Epithelial cell of alveolus of lung (primary cell): ENCODE results near the gene ESPN.

- RAMPAGE, long total RNA, result no peak
- RRBS, result under 1% methylated on average over 27 of the region's 63 CpGs
Observed at GRCh38 chr1:4655642-4656259, 1.3 kb downstream of the AJAP1 start.

DNA sequence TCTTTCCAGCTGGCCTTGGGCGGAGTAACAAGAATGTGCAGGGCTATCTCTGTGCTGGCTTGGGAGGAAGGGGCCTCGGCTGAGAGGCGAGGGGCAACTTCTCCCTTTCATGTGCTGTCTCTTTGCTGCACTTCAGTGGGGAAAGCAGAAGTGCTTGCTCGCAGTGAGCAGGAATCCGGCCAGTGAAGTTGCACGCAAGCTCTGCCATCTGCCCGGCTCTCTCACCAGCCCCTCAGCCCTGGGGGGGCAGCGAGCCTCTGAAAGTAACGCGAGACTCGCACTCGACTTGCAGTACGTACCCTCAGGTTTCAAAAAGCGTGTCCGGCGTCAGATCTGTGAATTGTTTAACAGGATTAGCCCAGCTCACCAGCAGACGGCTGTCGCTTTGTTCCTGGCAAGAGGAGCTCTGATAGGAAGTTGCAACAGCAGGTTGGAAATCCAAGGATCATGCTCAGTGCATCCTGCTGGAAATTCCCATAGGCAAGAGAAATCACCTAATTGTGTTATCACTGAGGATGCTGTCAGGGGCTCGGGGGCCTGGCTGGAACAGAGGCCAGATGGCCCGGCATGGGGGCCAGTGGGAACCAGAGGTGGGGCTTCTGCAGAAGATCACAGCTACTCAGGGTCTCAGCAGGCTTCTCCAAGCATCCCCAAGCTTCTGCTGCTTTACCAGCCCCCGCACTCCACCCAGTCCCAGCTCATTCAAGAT lies 221.0 kb downstream of the NPHP4 start:
- RAMPAGE, long total RNA, result no peak
- RRBS, result no CpG with 5 or more reads among the region's 21 CpGs

GRCh38 chr1:5810097-5810597 lies 182.1 kb downstream of the NPHP4 start:
- RAMPAGE, long total RNA, result no peak
- RRBS, result no CpG with 5 or more reads among the region's 18 CpGs

GRCh38 chr1:5949149-5949834 lies 42.9 kb downstream of the NPHP4 start:
- RAMPAGE, long total RNA, result no peak
- RRBS, result 93% methylated on average over 1 of the region's 15 CpGs

DNA sequence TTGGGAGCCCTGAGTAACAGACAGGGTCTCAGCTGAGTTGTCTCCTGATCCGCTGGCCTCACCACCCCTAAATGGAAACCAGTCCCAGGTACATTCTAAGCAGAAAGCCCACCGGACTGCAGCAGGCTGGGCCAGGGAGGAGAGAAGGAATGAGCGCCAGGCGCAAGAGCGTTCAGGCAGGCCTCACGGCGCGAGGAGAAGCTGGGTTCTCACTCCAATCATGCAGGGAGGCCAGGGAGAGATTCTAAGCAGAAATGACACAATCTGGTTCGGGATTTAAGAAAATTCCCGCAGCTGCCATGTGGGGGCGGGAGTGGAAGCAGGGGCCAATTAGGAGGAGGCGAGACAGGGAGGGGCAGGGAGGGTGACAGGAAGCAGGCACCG lies 12.0 kb downstream of the NPHP4 start:
- RAMPAGE, long total RNA, result no peak
- RRBS, result no CpG with 5 or more reads among the region's 13 CpGs

GRCh38 chr1:6045272-6045750 lies 377 bp upstream of the KCNAB2 start:
- RAMPAGE, long total RNA, result no peak
- RRBS, result no CpG with 5 or more reads among the region's 12 CpGs

GRCh38 chr1:6154676-6155040 lies 25.5 kb downstream of the CHD5 start:
- RAMPAGE, long total RNA, result no peak
- RRBS, result no CpG with 5 or more reads among the region's 20 CpGs

GRCh38 chr1:6247056-6247918 lies 3.3 kb downstream of the HES3 start:
- RAMPAGE, long total RNA, result no peak
- RRBS, result no CpG with 5 or more reads among the region's 10 CpGs

DNA sequence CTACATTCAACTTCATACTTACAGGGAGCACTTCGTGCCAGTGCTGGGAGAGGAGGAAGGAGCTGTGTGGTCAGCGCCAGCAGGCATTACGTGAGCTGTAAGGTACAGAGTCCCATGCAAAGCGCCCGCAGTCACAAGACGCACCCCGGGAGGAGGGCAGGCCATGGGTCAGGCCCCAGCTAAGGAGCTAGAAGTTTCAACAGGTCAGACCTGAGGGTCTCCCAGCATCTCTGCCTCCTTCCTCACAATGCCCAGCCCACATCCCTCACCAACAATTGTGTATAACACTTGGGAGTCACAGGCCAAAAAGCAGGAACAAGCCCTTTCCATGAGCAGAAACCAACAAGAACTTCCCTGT lies 21.8 kb upstream of the GPR153 start:
- RAMPAGE, long total RNA, result no peak
- RRBS, result no CpG with 5 or more reads among the region's 7 CpGs

- RAMPAGE, long total RNA, result no peak
- RRBS, result no CpG with 5 or more reads among the region's 7 CpGs
Observed at GRCh38 chr1:6360602-6360949, 33.0 kb downstream of the ACOT7 start.

DNA sequence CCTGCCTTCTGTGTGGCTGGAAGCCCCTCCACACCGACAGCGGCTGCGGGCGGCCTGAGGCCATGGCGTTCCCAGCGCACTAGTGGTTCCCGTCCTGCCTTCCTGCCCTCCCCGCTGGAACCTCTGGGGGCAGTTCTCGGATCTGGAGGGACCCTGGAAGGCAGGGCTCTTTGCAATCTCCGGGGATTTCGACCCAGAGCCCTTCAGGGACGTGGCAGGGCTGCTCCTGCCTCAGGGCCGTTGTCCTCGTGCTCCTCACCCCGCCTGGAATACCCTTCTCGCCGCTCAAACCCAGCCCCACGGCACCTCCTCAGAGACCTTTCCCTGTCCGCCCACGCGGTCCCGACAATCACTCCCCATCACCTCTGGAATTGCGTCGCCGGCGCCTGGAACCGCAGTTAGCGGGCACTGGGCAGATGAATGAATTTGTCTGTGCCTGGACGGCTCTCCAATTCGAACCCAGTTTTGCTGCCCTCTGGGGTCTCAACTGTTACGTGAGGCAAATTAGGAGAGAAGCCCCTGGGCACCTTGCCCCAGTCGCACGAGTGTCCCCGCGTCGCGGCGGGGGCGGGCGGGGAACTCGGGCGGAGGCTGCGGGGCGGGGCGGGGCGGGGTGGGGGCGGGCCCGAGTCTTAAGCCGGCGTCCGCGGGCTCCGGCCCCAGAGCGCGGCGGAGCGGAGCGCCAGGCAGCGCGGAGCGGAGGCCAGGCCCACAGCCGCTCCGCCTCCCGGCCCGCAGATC lies at the start of gene ESPN:
Gene ESPN (plus strand): TSS at position 662 of the 741 bp plus-strand sequence.
- RAMPAGE, long total RNA, result no peak
- RRBS, result 1% methylated on average over 6 of the region's 65 CpGs

- RAMPAGE, long total RNA, result no peak
- RRBS, result no CpG with 5 or more reads among the region's 103 CpGs
Observed at GRCh38 chr1:6440227-6441233, 16.0 kb downstream of the ESPN start.

- RAMPAGE, long total RNA, result no peak
- RRBS, result 55% methylated on average over 12 of the region's 35 CpGs
Observed at GRCh38 chr1:6451560-6452144, 14.3 kb downstream of the TNFRSF25 start.

- RAMPAGE, long total RNA, result no peak
- RRBS, result no CpG with 5 or more reads among the region's 11 CpGs
Observed at GRCh38 chr1:6523679-6524798, 30.3 kb downstream of the NOL9 start.

DNA sequence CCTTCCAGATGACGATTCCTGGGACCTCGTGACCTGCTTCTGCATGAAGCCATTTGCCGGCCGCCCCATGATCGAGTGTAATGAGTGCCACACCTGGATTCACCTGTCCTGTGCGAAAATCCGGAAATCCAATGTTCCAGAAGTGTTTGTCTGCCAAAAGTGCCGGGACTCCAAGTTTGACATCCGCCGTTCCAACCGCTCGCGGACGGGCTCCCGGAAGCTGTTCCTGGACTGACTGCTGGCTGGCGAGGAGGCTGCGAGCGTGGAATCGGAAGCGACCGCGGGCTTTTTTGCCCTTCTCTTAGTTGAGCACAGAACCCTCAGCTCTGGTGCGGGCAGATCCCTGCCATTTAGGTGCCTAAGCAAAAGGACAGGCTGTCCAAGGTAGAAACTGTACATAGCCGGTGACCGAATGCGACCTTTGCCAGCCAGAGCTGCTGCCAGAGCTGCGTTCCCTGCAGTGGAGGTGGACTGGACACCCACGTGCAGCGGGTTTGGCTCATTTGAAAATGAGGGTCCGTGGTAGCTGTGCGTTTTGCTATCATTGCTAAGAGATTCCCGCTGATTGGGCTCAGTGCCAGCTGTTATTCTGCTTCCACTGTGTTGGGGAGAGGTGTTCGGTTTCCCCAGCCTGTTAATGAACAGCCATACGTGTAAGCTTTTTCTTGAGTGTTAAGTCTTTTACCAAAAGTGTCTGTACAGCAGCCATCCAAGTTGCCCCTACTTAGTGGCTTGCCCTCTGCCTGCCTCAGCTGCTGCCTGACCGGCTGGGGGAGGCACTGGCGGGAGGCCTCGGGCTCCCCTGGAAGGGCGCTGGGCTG lies 3.1 kb upstream of the THAP3 start:
- RAMPAGE, long total RNA, result no peak
- RRBS, result 98% methylated on average over 10 of the region's 38 CpGs

- RAMPAGE, long total RNA, result no peak
- RRBS, result 2% methylated on average over 58 of the region's 113 CpGs
Observed at GRCh38 chr1:6784039-6785198, 835 bp upstream of the CAMTA1 start.

DNA sequence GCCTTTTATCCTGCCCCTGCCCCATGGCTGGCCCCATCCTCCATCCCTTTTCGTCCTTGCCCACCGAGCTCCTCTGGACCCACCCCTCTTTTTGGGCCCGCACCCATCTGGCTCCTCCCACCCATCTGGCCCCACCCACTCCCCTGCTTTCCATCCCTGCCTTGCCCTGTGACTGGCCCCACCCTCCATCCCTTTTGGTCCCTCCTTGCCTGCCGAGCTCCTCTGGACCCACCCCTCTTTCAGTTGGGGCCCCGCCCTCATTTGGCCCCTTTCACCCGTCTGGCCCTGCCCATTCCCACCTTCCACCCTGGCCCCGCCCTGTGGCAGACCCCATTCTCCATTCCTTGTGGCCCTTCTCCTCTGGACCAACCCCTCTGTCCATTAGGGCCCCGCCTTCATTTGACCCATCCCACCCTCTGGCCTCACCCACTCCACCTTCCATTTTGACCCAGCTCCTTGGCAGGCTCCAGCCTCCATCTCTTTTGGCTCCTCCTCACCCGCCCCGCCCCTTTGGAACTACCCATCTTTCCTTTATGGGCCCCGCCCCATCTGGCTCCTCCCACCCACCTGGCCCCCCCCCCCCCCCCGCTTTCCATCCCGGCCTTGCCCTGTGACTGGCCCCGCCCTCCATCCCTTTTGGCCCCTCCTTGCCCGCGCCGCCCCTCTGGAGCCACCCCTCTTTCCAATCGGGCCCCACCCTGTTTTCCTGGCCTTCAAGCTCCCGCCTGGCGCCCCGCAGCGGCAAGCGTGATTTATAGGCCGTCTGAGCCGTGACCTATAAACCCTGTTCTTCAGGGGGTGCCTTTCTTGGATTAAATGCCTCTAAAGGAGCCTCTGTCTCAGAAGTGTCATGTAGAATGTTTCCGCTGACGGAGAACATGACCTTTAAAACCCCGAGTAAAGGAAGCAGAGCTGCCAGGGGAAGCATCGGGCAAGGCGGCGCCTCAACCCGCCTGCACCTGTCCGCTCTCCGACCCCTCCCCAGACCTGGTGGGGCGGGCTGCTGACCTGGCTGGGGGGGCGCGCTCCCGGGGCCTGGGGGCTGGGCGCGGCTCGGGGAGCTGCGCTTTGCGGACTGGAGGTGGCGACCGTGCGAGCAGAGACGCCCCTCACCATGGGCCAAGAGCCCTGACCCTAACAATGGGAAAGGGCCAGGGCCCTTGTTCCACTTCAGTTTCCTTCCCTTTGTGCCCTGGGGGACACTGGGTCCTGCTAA lies 177.9 kb downstream of the CAMTA1 start:
- RAMPAGE, long total RNA, result no peak
- RRBS, result no CpG with 5 or more reads among the region's 47 CpGs

GRCh38 chr1:7367095-7367649 lies 403.9 kb upstream of the VAMP3 start:
- RAMPAGE, long total RNA, result no peak
- RRBS, result no CpG with 5 or more reads among the region's 5 CpGs

GRCh38 chr1:7549157-7549748 lies 221.8 kb upstream of the VAMP3 start:
- RAMPAGE, long total RNA, result no peak
- RRBS, result no CpG with 5 or more reads among the region's 8 CpGs

- RAMPAGE, long total RNA, result no peak
- RRBS, result 2% methylated on average over 1 of the region's 13 CpGs
Observed at GRCh38 chr1:7783759-7783910, 456 bp upstream of the PER3 start.